RPMI7951 (cell line): ENCODE results near the genes CD1B, IFI16, OR10J5 and KCNJ9.

GRCh38 chr1:157709744-157710334 lies 9.3 kb upstream of the FCRL3 start:
- RAMPAGE, long total RNA = no peak

- RAMPAGE, long total RNA = no peak
Observed at GRCh38 chr1:157844016-157844632, 2.5 kb upstream of the CD5L start.

DNA sequence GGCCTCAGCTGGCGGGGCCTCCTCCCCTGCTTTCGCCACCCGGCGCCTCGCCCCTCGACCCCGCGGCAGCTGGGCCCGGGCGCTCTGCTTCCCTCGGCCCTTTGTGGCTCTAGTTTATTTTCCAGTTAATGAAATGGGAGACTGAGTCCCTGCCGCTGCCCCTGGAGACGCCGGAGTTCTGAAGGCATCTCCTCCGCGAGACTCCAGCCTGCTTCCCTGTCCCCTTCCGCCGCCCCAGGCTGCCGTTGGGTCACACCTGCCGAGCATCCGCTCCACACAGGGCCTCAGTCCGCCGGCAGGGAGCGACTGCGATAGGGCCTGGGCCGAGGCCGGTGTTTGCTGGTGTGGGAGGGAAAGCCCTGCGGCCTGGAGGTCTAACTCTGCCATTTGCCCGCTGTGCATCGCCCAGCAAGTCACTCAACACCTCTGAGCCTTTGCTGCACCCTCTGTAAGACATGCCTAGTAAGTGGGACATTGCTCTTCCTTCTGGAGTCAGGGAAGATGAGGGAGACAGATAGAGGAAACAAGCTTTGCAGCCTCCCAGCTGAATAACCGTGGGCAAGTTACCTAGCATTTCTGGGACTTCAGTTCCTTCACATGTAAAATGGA lies 14.4 kb upstream of the KIRREL1 start:
- RAMPAGE, long total RNA = no peak

DNA sequence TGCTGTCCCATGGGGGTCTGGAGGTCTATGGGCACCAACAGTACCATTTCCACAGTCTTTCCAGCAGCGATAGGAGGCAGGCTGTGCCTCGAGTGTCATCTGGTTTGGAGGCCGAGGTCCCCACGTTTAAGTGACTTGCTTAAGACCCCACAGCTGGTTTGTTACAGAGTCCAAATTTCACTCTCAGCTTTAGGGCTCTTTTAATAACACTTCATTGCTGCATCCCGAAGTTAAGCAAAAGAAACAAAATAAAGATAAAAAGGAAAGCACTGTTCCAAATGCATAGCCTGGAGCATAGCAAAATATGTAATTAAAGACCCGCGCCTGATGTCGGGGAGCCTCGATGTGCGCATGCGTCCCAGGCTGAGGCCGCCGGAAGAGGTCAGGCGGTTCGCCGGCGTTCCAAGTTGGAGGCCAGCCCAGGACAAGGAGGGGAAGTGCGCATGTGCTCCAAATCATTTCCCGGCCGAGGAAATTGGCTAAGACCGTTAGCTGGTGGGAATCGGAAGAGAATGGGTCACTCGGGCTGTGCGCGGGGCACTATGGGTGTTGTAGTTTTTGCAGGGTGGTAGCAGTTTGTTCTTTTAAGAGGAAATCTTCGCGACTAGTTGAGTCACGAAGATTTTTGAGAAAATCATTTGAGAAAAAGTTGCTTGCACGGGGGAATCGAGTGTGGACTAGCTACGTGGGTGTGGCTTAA lies 21.4 kb upstream of the SMIM42 start:
- RAMPAGE, long total RNA = no peak

GRCh38 chr1:158182774-158183355 lies 2.2 kb downstream of the CD1D start:
- RAMPAGE, long total RNA = no peak

DNA sequence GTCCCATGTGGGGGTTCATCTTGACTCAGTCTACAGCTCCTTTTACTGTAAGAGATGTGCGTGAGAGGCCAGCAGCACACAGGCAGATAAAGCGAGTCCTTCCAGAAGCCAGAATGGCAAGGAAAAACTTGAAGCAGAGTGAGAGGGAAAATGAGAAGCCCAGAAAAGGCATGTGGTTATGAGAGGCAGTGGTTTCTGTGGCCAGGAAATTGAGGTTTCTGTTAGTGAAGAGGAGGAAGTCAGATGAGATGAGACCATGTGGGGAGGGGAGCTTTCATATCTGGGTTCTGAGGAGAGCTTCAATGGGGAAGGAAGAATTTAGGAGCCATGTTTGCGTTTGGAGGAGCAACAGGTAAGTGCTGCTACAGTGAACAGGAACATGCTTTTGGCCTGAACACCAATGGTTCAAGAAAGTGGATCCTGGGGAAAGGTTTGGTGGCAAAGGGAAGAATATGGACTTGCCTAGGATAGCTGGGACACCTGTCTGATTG lies 6.1 kb upstream of the CD1A start:
- RAMPAGE, long total RNA = no peak

DNA sequence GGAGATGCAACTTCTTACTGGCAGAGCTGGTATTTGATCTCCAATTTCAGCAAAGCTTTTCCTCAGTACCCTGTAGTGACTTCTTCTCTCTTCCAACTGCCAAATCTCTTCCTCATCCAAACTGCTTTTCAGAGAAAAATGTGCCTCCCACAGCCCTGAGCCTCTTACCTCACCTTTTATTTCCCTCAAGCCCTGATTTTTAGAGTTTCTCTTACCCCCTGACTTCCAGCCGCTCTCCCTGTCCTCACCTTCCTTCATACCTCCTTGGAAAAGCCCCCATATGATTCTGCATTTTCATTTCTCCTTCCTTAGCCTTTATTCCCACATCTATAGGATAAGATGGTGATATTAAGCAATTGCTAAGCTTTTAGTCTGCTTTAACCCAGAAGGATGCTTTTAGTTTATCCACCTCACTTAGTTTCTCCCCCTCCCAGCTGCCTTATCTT lies at the start of gene CD1B:
Gene CD1B (minus strand): TSS at position 101 of the 446 bp plus-strand sequence.
- RAMPAGE, long total RNA = no peak

DNA sequence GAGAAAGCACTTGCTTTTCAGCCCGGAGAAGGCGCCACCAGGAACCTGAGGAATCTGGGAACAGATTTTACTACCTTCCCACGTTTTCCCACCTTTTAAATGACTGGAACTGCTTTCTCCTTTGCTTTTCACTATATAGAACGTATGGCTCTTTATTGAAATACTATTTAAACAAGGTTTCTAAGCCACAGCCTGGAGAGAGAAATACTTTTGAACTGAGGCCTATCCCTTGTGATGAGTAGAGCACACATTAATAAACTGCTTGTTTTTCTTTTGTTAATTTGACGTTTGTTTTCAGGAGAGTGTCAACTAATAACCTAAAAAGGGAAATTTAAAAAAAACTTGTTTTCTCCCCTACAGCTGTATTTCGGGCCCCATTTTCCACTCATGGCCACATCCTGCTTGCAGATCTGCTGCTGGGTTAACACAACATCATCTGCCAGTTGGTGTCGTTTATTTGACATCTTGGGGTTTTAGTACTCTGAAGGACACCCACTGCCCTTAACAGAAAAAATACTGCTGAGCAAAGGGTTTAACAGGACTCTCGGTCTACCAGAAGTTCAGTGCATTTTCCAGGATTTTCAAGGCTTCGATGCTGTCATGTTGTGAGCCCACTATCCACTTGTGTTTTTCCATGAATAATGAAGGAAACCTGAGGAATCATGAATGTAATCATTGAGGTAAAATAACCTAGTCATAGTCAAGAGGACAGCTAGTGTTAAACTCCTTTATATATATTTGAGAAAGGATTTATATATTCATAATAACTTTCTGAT lies 855 bp upstream of the PYHIN1 start:
- RAMPAGE, long total RNA = no peak

DNA sequence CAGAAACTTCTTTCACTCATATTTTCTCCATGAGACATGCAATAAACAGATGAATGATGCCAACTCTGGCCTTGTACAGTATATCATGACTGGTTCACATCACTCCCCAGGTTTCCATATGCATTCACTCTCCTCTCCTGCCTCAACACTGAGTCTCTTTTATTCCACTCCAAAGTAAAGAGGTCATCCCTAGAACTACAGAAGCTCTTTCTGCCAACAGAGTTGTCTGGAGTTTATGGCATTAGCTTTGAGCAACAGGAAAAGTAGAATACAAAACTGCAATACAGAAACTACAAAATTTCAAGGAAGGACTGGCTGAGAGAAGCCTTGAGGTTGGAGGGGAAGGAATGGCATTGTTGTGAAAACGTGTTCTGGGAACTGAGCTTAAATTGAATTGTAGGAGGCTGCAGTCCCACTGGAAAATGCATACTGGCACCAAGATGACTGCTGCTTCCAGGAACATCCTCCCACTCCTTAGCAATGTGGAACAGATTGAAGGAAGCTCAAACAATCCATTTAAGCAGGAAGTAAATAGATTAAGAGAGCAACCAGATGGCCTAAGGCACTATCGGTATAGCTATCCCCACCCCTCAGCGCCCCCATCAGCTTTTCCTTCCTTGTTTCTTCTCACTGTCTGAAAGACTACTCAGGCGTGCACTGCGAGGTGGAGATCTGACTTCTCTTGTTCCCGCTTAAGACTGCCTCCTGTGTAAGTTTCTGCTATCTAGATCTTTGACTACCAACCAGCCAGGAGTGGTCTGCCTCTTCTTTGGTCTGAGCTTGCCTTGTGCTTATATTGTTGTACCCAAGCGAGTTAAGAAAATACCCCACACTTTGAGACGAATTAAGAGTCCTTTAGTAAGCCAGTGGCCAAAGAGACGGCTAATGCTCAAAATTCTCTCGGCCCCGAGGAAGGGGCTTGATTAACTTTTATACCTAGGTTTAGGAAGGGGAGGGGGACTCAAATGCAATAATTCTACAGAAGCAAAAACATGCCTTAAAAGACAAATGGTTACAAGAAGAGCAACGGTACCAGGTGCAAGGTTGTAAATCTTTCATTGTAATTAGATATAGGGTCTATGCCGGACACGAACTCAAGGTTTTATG lies 3.1 kb upstream of the PYDC5 start:
- RAMPAGE, long total RNA = no peak

GRCh38 chr1:159009644-159010875 lies at the start of gene IFI16:
Gene IFI16 (plus strand): TSS chr1:159009907.
- RAMPAGE, long total RNA = no peak

- RAMPAGE, long total RNA = no peak
Observed at GRCh38 chr1:159141500-159141802, 30.0 kb upstream of the CADM3 start.

DNA sequence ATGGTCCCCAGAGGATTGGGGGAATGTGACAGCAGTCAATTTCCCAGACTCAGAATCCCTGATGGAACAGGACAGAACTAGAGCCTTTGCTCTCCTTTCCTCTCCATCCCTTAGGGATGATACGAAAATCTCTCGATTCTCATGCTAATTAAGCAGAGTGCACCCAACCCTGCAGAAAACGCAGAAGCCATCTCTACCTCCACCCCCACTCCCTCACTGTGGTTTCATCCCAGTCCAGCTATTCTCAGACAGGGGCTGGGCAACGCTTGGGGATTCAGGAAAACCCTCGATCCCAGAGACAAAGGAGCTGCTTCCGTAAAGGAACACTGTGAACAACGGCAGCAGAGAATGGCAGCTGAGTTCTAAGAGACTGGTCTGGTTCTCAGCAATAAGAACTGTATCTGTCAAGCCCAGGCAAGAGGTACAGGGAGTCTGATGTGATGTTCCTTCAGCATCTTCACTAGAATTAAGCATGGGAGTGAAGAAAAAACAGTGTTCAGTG lies 29.5 kb upstream of the CADM3 start:
- RAMPAGE, long total RNA = no peak

DNA sequence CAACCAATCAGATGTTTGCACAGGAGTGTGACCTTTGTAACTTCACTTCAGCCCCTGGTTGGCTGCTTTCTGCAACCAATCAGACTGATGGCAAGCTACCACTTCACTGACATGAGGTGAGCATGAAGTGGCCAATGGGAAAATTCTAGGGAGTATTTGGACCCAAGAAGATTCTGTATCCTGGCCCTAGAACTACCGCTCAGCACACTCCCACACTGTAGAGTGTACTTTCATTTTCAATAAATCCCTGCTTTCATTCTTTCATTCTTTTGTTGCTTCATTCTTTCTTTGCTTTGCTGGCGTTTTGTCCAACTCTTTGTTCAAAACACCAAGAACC lies 25.8 kb downstream of the OR10J1 start:
- RAMPAGE, long total RNA = no peak

DNA sequence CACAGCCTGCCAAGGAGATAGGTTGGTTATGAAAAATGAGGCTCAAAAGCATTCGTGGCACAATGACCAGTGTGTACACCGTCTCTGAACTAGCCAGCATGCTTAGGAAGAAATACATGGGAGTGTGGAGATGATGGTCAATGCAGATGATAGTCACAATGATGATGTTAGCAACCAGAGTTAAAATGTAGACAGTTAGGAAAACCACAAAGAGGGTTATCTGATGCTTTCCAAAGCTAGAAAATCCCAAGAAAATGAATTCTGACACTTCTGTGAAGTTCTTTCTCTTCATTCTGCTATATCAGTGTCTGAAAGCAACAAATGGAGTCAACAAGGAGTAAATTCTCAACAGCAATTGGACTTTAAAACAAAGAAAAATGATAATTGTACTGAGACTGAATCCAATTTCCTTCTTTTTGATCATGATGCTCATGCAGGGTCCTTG lies at the start of gene OR10J5:
Gene OR10J5 (minus strand): TSS at position 292 of the 445 bp plus-strand sequence.
- RAMPAGE, long total RNA = no peak

DNA sequence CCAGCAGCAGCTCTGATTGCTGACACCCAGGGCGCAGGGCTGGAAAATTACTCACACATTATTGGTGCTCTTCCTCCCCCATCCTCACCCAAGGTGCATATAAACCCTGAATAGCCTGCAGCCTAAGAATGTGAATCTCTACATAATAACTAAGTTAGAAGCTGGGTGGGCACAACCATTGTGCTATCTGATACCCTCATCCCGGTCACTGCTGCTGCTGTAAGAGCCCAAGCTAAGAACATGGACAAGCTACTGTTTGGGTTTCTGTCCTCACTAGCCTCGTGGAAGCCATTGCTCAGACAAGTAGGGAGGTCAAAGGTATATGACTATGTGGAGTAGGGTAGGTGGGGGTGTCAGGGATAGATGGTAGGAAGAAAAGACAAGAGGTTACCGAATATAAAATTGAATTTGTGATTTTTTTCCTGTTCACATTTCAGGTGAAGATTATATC lies 21.3 kb upstream of the OR10J5 start:
- RAMPAGE, long total RNA = no peak

DNA sequence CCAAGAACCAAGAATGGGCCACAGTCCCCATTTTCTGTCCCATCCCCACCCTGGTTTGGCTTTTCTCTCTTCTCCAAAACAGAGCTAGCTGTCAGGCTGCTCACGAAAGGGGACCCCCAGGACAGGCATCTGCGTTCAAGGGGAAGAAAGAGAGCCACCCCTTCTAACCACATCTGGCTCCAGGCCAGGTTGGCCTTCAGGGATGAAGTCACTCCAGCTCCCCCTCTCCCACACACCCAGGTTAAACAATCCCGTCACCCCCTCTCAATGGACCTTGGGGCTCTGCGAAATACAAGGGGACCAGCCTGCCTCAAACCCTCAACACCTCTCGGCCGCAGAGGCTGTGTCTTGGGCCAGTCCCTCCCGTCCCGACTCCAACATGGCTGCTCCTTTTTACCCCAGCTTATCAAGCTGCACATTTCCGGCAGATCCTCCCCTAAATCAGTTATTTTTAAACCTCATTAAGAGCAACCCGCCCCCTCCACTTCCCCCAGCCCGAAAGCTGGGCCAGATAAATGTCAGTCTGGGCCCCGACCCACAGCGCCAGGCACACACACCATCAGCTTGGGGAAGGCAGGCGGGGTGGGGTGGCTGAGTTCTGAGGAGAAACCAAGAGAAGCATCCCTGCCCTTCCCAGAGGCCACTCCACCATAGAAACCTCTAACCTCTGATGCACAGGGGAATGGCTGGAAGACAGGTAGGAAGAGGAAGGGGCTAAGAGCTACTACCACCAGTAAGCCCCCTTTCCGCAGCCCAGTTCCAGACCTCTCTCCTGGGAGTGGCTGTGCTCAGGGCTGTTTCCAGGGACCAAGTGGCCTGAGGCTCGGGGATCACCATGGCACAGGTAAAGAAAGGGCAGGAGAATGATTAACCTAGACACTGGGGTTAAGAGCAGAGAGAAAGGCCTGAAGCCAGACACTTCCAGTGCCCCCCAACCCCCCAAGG lies 3.2 kb downstream of the TAGLN2 start:
- RAMPAGE, long total RNA = no peak

- RAMPAGE, long total RNA = no peak
Observed at GRCh38 chr1:160046409-160047081, 14.8 kb upstream of the PIGM start.

DNA sequence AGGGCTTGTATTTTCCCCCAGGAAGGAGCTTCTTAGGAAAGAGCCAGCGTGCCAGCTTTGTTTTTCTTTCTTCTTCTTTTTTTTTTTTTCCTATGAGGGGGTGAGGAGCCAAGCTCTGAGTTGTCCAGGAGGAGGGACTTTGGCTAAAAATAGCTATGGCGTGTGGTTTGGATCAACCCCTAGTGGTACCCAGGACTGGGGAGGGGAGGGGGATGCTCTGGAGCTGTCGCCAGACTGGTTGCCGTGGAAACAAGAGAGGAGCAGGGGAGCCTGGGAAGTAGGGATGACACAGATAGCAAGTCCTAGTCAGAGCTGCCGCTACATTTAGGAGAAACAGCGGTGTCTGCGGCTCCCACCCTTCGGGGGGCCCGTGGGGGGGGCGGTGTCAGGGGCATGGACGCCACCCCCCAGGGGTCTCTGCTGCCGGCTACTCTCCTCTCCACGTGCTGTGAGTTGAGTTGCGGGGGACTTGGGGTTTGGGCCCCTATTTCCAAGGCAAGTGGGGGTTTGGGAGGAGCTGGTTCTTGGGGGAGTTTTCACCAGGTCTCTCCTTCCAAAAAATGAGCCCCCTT lies at the start of gene KCNJ9:
Gene KCNJ9 (plus strand): TSS at position 289 of the 572 bp plus-strand sequence.
- RAMPAGE, long total RNA = no peak

- RAMPAGE, long total RNA = no peak
Observed at GRCh38 chr1:160084057-160084641, 2.8 kb downstream of the KCNJ9 start.

DNA sequence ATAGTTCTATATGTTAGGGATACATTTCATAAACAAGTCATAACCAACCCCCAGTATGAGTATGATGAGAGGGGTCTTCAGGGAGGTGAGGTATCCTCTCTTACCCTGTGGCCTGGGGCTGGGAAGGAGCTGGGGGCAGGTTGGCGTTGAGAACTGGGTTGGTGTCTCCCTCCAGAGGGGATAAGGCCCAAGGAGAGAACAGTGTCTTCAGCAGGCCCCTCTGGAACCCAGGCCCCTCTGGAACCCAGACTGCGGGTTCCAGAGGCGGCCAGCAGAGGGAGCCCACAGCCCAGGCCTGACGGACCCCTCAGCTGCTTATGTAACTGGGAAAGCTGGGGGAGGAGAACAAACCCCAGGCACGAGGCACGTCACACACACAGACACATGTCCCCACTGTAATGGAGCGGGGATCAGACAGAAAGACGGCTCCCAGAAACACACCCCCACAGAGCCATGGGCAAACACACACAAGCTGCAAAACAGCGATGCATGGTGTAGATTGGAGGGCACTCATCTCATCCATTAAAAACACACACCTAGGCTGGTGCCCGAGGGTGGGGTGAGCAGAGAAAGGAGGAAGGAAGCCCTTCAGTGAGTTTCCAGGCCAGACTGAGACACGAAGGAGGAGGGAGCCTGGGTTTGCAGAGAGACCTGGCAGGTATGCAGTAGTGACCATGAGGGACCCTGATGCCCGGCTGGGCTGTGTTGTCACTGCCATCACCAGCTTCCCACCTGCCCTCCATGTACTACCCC lies 2.6 kb upstream of the IGSF8 start:
- RAMPAGE, long total RNA = no peak